LHCN-M2 (cell line): ENCODE measurements around the genes KAT14, SMIM26 and INSM1.

DNA sequence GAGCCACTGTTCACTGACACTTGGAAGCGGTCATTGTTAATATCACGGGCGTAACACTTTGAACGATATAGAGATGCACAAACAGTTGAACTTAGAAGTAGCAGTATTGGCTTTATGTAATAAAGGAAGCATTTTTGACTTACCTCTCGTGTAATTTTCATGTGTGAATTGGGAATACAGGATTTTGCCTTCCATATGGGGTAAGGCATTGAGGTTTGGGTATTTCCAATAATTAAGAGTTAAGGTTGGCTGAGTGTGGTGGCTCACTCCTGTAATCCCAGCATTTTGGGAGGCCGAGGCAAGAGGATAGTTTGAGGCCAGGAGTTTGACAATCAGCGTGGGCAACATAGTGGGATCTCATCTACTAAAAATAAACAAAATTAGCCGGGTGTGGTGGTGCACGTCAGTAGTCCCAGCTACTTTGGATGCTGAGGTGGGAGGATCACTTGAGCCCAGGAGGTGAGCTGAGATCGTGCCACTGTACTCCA is 38.3 kb downstream of the DSTN start:
- RAMPAGE, long total RNA: no peak

GRCh38 chr20:17638174-17638658 is 43.8 kb downstream of the RRBP1 start:
- RAMPAGE, long total RNA: no peak

DNA sequence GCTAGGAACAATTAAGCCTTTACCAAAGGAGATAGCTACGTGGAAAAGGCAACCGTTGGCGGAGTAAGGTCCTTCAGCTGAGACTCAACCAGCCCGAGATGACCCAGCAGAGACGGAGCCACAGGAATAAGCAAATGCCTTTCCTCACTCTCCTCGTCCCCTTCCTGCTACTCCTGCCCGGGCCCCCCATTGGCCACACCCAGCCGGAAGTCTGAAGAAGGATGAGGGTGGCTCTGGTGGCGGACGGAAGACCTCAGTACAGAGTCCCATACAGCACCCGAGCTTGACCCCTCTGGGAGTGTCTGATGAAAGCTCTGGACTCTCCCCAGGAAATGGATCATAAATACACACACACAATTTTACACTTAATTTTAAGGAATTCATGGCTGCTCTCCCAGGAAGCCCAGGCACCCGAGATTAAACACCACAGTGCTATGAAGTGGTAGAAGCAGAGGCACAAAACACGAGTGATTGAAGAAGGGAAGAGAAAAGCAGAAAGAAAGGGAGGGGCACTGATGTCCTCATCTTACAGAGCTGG is 125.5 kb downstream of the BANF2 start:
- RAMPAGE, long total RNA: no peak

DNA sequence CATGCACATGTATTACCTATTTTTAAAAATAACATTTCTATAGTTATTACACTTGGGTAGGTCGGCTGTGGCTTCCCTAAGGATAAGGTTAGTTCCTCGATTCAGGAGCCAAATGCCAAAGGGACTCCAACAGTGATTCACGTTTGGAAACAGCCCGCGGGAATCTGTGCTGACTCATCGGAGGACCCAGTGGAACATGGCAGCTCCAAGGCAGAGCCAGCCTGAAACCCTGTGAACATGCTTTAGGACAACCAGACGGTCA is 133.4 kb downstream of the SNX5 start:
- RAMPAGE, long total RNA: no peak

DNA sequence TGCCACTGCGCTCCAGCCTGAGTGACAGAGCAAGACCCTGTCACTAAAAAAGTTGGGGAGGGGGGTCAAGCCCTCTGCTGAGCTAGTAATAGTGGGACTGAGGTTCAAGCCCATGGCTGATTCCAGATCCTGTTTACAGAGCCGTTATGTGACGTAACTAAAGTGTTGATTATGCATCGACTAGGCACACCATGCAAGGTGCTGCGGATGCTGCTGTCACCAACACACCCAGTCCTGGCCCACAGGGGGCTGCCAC is 95.2 kb downstream of the SNX5 start:
- RAMPAGE, long total RNA: no peak

DNA sequence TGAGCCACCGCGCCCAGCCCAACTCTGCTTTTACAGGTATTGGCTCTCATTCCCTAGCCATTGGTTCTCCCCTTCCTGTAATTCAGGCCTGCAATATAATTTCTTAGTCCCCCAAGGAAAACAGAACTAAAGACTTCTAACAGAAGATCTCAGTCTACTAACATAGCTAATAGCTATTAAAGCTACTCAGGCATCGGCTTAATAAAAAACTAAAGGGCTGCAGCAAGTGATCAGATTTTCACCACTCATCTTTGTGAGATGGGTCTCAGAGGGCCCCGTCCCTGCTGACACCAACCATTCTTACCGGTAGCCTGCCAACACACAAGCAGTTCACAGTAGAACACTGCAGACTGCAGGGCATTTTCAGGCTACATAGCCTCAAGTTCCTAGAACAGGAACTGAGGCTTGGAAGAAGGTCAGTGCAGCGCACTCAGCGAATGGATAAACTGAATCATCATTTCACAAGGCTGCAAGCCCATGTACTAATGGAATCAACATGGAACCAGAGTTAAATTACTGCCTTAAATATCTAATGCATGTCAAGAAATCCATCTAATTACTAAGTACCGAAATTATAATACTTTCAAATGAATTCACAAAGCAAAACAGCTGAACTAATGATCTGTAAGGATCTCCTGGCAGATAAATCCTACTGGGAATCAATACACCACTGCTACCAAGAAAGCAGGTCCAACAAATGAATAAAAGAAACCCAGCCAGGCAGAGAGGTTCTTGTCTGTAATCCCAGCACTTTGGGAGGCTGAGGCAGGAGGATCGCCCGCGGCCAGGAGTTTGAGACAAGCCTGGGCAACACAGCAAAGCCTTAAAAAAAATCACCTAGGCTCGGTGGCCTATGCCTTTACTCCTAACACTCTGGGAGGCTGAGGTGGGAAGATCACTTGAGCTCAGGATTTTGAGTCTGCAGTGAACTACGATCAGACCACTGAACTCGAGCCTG is 5.8 kb downstream of the SNX5 start:
- RAMPAGE, long total RNA: no peak

DNA sequence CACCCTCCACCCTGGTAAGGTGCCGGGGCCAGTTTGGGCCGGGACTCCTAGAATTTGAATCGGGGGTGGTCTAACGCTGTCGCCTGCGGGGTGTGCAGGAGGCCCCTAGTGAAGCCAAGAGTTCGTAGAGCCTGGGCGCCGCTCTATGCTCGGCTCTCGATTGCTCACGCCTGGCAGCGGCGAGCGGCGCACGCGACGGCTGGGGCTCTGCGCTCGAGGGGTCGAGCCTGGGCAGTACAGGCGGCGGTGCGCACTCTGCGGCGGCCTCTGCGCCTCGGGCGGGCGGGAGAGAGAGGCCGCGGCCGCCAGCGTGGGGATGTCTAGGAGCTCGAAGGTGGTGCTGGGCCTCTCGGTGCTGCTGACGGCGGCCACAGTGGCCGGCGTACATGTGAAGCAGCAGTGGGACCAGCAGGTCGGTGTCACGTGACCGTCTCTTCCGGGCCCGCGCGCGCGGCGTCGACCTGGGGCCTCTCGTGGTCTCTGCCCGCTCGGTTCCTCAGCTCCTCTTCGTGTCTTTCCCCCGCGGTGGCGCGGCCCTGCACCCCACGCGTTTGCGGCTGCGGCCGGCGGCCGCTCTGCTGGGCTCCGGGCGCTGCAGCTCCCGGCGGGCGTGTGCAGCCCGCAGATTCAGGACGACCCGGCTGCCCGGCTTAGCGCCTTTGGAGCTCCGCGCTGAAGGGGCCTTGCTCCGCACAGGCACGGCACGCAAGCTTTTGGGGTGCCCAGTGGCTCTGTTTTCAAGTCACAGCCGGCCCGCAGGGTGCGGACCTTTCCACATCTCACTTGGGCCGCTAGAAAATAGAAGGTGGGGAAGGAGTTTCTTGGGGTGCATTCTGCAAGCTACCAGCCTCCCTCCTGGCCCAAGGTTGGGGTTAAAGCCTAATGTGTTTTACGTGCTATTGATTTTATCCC is at the start of gene KAT14:
TSS of gene KAT14 (plus strand) at position 224 of the 912 bp plus-strand sequence.
- RAMPAGE, long total RNA: no peak

GRCh38 chr20:18566798-18567865 is at the start of gene SMIM26:
Gene SMIM26, plus strand, starts transcription at chr20:18567432.
- RAMPAGE, long total RNA: start-site peak on the plus strand at chr20:18567438-18567455, 85 reads

- RAMPAGE, long total RNA: no peak
Observed at GRCh38 chr20:19213851-19214603, 1.6 kb downstream of the SLC24A3 start.

- RAMPAGE, long total RNA: no peak
Observed at GRCh38 chr20:19411970-19412762, 199.7 kb downstream of the SLC24A3 start.

- RAMPAGE, long total RNA: no peak
Observed at GRCh38 chr20:19757155-19757346, 1.0 kb upstream of the RIN2 start.

DNA sequence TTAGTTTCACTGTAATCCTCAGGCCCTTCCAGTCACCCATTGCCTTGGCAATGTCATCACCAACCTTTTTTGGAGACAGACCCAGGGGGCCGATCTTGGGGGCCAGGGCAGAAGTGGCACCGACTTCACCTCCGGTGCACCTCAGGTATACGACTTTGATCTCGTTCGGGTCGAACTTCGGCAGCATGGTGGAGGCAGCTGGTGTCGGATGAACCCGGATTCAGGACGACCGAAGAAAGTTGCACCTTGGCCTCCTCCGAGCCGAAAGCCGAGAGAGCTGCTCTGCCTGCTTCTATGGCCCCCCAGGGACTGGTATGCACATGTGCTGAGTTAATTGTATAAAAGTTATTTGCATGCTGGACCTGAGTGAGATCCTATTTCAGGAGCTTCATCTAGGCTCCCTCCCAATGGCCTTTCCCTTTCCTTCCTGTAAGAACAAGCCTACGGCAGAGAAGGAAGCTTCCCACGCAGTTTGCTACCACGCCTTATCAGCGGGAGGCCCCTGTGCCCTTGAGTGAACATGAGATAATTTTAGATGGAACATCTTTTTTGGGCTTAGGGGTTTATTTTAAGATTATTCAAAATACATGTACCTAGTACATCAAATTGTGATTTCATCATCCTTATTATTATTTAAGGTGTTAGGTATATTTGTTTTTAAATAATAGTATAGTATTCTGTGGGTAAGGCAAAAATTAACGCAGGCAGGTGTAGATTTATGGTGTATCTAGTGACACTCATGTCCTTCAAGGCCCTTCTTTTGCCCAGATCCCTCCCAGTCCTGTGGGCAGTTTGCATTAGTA is 65.9 kb downstream of the RIN2 start:
- RAMPAGE, long total RNA: no peak

- RAMPAGE, long total RNA: no peak
Observed at GRCh38 chr20:19887883-19888770, 129.0 kb upstream of the NAA20 start.

- RAMPAGE, long total RNA: no peak
Observed at GRCh38 chr20:19976330-19976514, 40.9 kb upstream of the NAA20 start.

DNA sequence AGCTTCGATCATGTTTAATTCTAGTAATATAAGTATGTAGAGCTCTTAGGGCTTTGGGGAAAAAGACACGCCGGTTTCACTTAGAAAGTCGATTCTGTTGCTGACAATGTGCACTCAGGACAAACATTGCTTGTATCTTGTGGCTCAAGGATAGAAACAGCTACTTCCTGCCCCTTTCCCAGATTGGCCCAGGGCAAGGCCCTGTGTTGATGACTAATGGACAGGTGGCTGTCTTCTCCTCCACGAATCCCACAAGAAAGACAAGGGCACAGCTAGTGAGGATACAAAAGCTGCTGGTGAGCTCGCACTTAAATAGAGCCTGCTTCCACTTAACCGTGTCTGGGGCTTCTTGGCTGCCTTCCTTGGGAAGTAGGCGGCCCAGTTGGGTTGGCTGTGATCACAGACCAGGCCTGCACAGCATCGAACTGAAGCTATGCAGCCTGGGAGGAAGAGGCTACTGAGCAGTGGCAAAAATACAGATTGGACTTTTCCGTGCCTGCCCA is 23.3 kb upstream of the NAA20 start:
- RAMPAGE, long total RNA: no peak

- RAMPAGE, long total RNA: no peak
Observed at GRCh38 chr20:20002937-20004059, 13.9 kb upstream of the NAA20 start.

GRCh38 chr20:20367154-20368164 is at the start of gene INSM1:
Gene INSM1, plus strand, starts transcription at chr20:20368104.
- RAMPAGE, long total RNA: no peak

DNA sequence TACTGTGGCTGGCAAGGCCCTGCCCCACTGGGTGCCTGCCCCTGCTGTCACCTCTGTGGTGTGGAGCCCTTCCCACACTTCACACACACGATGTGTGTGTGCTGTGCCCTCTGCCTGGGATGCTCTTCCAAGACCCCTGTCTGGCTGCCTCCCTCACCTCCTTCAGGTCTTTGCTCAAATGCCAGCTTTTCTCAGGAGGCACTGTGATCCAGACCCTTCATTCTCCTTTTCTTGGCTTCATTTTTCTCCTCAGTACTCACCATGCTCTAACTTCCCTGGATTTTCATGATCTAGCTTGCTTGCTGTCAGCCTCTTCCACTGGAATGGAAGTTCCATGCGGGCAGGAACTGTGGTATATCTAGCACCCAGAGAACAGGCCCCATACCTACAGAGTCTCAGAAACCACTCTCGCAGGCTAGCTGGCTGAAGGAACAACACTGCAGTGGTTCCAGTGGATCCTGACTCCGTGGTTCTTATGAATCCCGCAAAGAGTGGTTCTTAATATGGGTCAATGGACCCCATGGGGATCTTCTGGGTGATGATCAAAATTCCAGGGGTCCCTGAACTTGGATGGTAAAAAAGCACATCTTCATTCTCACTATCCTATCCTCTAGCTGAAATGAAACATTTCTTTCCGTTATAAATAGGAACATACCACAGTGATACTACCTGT is 69.7 kb downstream of the INSM1 start:
- RAMPAGE, long total RNA: no peak

GRCh38 chr20:20519527-20520393 is 151.9 kb downstream of the INSM1 start:
- RAMPAGE, long total RNA: no peak

- RAMPAGE, long total RNA: no peak
Observed at GRCh38 chr20:20561724-20562665, 150.4 kb downstream of the RALGAPA2 start.